Neural crest cell (in vitro differentiated cells): ENCODE measurements around the genes TGM5 and CATSPER2.

DNA sequence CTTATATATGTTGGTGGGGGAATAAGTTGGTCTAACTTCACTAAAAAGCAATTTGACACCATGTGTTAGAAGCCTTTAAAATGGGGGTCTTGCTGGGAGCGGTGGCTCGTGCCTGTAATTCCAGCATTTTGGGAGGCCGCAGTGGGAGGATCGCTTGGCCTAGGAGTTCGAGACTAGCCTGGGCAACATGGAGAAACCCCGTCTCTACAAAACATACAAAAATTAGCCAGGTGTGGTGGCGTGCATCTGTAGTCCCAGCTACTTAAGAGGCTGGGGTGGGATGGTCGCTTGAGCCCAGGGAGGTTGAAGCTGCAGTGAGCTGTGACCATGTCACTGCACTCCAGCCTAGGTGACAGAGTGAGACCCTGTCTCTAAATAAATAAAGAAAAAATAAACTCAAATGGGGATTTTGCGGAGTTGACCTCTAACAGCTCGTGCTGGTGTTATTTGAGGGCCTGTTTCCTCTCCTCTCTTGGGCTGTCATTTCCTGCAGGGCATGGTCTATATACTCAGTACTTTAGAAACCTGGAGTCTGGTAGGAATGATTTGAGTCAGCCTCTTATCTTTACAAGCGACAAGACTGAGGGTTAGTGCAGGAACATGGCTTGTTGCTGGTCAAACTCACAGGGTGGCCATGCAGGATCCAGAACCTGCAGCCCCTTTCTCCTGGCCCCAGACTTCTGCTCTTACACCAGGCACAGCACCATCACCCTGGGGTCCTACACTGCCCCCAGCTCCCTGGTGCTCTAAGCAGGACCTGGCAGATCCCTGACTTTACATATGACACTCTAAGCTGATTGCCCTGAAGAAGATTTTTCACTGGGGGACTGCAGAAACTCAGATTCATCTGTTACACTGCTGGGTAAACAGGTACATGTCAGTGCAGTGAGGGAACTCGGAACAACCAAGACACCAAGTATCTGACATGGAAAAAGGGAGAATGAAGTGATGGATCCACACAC, 15.1 kb downstream of the EHD4 start:
- PRO-cap = no peak

DNA sequence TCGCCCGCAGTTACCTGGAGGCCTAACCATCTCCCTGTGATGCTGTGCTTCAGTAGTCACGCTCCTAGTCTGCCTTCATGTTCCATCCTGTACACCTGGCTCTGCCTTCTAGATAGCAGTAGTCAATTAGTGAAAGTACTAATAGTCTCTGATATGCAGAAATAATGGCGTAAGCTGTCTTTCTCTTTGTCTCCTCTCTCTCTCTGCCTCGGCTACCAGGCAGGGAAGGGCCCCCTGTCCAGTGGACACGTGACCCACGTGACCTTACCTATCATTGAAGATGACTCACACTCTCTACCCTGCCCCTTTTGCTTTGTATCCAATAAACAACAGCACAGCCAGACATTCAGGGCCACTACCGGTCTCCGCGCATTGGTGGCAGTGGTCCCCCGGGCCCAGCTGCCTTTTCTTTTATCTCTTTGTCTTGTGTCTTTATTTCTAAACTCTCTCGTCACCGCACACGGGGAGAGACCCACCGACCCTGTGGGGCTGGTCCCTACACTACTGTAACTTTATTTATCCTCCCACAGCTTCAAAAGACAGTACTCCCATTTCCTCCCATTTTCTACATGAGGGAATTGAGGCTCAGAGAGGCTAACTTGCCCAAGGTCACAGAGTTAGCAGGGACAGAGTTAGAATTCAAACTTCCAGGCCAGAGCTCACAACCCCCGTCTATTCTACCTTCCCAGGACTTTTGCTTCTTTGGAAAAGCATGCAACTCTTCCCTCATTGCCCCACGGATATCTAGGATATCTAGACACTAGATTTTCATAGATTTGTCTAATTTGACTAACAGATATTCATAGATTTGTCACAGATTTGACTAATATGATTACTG, 2.5 kb downstream of the PLA2G4D start:
- PRO-cap = bidirectional peak, plus-strand start at position 325 of the sequence, minus-strand start at position 205 of the sequence

DNA sequence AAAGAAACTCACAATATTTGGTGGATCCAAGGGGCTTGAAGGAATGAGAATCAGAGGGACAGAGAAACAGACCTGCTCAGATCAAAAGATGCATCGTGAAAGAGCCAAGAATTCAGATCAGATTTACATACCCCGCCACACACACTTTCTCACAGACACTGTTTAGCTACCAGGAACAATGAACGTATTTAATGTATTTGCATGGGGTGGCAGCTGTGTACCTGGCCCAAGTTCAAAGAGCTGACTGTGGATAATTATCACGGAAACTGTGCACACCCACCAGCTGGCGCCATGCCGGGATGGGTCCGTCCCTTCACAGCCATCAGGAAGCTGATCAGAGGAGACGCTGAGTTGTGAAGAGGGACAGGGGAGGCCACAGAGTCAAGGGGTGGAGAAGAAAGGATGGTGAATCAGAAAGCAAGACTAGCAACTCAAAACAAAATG, 13.0 kb upstream of the PLA2G4D start:
- PRO-cap = no peak

DNA sequence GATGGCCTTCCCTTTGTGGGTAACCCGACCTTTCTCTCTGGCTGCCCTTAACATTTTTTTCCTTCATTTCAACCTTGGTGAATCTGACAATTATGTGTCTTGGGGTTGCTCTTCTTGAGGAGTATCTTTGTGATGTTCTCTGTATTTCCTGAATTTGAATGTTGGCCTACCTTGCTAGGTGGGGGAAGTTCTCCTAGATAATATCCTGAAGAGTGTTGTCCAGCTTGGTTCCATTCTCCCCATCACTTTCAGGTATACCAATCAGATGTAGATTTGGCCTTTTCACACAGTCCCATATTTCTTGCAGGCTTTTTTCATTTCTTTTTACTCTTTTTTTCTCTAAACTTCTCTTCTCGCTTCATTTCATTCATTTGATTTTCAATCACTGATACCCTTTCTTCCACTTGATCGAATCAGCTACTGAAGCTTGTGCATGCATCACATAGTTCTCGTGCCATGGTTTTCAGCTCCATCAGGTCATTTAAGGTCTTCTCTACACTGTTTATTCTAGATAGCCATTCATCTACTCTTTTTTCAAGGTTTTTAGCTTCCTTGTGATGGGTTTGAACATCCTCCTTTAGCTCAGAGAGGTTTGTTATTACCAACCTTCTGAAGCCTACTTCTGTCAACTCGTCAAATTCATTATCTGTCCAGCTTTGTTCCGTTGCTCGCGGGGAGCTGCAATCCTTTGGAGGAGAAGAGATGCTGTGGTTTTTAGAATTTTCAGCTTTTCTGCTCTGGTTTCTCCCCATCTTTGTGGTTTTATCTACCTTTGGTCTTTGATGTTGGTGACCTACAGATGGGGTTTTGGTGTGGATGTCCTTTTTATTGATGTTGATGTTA, 22.2 kb upstream of the GANC start:
- PRO-cap = no peak

DNA sequence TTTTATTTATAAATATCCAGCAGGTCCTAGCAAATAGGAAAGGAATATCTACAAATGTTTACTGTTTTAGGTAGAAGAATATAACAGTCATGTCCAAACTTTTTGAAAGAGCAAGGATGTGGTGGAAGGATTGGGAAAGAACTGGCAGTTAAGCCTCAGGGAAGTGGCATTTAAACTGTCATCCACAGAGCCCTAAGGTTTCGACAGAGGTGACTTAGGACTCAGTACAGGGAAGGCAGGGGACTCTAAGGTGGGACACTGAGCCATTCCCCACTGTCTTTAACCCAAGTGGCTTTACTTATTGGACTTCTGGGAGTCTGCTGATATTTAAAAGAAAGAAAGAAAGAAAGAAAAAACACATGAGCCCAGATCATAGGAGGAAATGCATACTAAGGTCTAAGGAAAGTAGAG, 11.8 kb upstream of the TMEM87A start:
- PRO-cap = no peak

DNA sequence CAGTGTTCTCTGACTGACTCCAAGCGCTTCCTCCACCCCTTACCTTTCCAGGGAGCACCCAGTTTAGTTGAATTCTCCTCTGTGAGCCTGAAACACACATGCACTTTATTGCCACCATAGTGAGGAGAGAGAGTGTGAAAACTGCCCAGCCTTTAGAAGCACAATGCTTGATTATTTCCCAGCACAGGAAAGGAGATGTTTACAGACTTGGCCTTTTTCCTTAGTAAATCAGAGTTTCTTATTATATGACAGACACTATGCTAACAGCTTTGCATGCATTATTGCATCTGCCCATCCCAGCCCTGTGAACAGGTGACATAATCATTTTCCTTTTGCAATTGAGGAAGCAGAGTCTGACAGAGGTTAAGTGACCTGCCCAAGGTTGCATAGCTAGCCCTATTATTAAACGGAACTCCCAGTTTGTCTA, 36.5 kb downstream of the CAPN3 start:
- PRO-cap = no peak

GRCh38 chr15:42491504-42491908, 565 bp upstream of the ZNF106 start:
- PRO-cap = no peak

DNA sequence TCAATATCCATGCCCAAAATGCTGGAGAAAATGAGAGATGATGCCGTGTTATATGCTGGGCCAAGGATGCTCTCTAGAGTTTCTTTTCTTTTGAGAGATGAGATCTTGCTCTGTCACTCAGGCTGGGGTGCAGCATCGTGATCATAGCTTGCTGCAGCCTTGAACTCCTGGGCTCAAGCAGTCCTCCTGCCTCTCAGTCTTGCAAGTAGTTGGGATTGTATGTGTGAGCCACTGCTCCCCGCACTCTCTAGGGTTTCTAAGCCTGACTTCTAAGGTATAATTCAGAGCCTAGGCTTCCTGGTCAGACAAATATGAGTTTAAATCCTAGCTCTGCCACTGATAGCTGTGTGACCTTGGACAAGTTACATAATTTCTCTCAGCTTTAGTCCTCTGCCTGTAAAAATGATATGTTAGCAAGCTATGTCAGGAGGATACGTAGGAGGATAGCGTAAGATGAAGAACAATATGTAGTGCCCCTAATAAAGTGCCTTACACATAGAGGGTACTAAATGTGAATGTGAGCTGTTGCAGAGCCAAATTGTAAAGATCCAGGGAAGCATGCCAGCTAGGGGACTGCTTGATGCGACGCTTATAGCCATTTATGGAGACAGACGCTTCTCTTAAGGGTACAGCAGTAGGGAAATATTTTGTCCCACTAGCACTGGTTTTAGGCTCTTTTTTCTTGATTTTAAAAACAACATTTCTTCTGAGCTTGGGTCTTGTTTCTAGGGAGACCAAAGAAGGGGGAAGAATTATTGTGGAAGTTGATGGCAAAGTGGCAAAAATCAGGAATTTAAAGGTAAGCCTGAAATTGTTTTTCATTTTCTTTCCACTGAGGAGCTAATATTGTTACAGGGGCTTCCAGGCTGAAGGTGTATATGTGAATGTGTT, 7.5 kb downstream of the STARD9 start:
- PRO-cap = no peak

- PRO-cap = no peak
Measured at GRCh38 chr15:42686059-42686646, 50.8 kb downstream of the CDAN1 start.

GRCh38 chr15:42774540-42774743, 37.5 kb upstream of the CDAN1 start:
- PRO-cap = no peak

- PRO-cap = no peak
Measured at GRCh38 chr15:43176689-43177207, 8.5 kb upstream of the CCNDBP1 start.

- PRO-cap = no peak
Measured at GRCh38 chr15:43266752-43267350, at the start of gene TGM5. Gene TGM5, minus strand, starts transcription at chr15:43266928.

DNA sequence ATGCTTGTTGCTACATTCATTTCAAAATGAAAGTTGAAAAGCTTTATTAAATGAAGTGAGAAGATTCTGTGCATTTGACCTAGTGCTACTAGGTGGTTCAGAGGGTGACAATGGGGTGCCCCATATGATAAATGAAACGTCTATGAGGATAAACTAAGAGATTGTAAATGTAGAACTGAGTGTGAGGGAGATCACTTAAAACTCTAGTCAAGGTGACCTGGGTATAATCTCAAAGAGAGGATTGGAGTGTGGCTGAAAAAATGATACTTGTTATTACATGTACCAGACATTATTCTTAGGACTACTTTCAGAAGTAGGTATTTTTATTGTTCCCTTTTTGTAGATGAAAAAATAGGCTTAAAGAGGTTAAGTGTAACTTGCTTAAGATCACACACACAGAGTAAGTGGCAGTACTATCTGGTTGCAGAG, 7.7 kb downstream of the ADAL start:
- PRO-cap = no peak

DNA sequence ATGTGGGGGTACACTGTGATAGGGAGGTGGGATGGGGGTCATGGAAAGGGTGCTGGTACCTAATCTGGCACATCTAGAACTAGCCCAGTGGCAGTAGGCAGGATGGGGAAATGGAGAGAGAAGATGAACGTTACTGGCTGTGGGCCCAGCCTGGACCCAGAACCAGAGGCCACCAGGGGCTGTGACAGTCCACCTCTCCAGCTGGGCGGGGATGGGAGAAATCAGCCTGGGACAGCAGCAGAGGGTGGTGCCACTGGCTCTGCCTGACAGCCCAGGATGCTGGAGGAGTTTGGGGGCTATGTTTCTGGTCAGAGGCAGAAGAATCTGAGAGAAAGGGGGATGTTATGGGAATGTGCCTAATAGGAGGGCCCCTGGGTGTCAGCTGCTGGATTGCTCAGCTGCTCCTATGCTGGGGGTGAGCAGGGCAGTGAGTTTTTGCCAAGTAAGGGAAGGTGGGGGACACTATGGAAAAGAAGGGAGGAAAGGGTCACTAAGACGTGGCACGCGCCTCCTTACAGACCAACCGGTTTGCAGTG, 387 bp downstream of the MAP1A start:
- PRO-cap = no peak

DNA sequence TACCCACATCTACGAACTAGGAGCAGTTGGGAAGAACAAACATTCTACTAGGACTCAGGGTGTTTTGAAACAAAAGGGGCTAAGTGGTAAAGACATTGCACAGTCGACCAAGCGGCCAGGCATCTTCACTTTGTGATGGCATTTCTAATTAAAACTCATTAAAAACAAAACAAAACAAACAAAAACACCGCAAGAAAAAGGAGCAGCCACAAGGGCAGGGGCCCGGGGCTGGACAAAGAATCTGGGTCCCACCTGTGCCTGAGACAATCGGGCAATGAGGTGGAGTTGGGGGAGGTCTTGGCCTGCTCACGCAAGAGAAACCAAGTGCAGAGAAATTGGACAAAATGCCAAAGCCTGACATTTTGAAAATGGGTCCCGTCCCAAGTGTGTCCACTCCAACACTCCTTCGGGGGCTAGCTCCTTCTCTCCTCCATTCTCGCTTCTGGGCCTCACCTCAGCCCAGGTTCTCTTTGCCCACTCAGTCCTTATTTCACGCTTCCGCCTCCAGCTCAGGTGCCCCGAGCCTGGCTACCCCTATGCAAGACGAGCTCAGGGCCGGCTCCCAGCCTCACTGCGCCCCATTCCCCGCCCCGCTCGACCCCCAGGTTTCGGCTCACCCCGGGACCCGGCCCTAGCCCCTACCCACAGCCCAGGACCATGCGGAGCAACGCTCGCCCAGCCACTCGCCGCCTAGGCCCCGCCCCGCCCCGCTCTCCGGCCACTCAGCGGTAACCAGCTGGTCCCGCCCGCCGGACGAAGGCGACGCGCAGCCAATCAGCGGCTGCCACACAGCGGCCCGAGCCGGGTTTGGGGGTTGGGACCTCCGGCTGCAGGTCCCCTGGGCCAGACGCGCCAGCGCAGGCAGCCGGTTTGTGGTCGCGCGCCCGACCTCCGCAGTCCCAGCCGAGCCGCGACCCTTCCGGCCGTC, at the start of gene CATSPER2:
TSS of gene CATSPER2 (minus strand) at position 669 of the 928 bp plus-strand sequence.
- PRO-cap = no peak

DNA sequence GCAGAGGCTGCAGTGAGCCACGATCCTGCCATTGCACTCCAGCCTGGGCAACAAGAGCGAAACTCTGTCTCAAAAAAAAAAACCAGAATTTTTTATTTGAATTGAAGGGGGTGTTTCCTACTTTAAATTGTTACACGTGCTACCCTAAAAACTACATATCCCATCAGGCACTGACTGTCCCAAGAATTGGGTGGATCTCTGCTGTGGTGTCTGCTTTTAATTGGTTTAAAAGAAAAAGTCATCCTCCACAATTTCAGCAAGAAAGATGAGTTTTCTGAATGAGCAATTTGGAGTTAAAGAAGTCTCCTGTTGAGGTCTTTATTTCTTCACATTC, 2.1 kb downstream of the PDIA3 start:
- PRO-cap = no peak

- PRO-cap = no peak
Measured at GRCh38 chr15:43771306-43771805, 5.4 kb downstream of the ELL3 start.

DNA sequence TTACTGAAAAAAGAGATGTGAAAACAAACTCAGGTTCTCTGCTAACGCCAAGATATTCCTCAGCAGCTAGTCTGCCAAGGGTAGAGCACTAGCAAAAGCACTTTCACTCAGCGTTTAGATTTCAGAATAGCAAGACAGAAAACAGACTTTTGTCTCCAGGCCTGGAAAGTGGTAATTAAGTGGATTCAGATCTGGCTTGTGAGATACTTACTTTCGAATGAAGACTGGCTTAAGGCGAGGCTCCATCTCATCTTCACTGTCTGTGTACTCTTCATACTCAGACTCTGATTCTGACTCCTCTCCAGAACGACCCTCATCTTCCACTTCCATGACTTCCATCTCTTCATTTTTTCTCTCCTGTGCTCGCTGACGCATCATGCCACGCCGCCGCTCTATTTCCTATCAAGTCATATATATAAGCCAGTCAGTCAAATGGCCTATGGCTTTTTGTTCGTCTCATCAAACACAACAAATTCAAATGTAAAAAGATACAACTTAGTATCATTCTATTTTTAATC, 10.1 kb downstream of the MFAP1 start:
- PRO-cap = no peak

DNA sequence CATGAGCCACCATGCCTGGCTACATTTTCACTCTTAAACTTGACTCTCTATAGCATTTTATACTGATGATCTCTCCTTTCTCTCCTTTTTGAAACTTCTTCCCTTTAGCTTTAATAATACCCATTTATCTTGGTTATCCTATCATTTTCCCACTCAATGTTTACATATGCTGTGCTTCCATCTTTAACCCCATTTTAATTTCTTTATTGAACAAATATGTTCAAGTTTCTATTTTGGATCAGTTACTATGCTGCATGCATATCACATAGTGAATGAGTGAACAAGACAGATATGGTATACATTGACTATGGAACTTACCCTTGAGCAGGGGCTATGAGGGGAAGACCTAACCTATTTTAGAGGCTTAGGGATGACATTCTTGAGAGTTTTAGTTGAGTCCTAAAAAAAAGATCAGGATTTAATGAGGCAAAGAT, 12.7 kb downstream of the GOLM2 start:
- PRO-cap = no peak

- PRO-cap = no peak
Measured at GRCh38 chr15:44474058-44474370, 46.6 kb downstream of the CTDSPL2 start.